Vermiform appendix (tissue), 1 donor: ENCODE measurements around a stretch of chrX.

GRCh38 chrX:115690557-115691139 is 129.7 kb downstream of the PLS3 start:
- PRO-cap, result no peak

DNA sequence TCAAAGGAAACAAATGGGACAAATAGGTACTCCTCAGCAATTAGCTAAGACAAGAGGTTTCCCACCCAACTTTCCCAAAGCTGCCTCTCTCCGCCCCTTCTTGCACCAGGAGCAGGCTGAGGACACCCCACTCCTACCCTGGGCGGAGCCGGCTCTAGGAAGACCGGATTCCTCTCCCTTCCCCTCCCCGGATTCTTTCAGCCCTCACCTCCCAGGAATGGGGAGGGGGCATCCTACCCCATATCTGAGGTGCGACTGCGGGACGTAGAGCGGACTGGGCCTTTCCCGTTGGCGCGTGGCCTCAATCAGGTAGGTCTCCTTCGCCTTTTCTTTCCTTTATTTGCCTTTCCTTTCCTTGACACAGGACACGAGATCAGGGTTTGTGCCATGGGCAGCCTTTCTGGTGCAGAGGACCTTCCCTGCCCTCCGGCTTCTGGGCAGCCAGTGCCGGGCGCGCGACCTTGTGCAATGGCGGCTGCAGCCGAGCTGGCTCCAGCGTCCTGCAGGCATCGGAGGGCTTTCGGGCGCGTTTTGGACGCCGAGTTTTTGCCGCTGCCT is 279.9 kb downstream of the PLS3 start:
- PRO-cap, result no peak

- PRO-cap, result no peak
Measured at GRCh38 chrX:115944725-115945355, 225.7 kb upstream of the AGTR2 start.

DNA sequence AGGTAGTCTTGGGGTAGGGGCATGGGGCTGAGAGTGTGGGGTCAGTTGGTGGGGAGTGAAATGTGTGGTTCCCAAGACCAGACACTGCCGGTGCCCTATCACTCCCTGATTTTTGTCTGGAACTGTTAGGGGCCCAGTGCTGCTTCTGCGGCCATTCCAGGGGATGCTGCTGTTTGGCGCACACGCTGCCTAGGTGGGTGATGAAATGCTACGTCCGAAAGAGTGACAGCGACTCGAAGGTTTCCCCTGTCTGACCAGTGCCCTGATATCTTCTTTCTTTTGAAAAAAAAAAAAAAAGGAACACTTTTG is 201.0 kb upstream of the AGTR2 start:
- PRO-cap, result no peak

- PRO-cap, result no peak
Measured at GRCh38 chrX:116009783-116010155, 160.8 kb upstream of the AGTR2 start.

- PRO-cap, result no peak
Measured at GRCh38 chrX:117299226-117299425, 817.5 kb downstream of the KLHL13 start.

GRCh38 chrX:117395374-117395578 is 721.3 kb downstream of the KLHL13 start:
- PRO-cap, result no peak

GRCh38 chrX:117985235-117985795 is 131.3 kb downstream of the KLHL13 start:
- PRO-cap, result no peak

GRCh38 chrX:118346641-118347092 is 761 bp downstream of the WDR44 start:
- PRO-cap, result bidirectional peak, plus-strand start at chrX:118346792, minus-strand start at chrX:118346703

DNA sequence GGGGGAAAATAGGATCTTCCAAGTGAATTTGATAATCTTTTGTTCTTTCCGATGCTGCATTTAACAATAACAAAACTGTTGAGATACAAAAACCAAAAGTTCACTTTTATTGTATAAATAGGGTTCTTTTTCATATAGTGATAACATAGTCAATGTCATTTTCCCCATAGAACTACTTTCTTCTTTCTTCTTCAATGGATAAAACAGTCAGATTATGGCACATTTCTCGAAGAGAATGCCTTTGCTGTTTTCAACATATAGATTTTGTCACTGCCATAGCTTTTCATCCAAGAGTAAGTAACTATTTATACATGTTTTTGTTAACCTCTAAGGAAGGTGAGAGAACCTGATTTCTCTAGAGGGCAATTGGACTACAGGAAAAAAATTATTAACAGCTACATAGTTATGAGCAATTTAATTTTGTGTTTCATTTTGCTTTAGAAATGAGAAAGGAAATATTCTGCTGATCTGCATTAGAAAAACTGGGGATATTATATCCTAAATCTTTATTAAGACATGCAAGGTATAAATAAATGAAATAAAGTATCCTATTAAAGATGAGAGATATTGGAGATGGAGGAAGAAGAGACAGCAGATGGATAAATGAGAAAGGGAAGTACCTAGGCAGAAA is 59.0 kb upstream of the DOCK11 start:
- PRO-cap, result no peak

- PRO-cap, result bidirectional peak, plus-strand start at chrX:118496699, minus-strand start at chrX:118496474
Measured at GRCh38 chrX:118496345-118496768, 742 bp downstream of the DOCK11 start.

DNA sequence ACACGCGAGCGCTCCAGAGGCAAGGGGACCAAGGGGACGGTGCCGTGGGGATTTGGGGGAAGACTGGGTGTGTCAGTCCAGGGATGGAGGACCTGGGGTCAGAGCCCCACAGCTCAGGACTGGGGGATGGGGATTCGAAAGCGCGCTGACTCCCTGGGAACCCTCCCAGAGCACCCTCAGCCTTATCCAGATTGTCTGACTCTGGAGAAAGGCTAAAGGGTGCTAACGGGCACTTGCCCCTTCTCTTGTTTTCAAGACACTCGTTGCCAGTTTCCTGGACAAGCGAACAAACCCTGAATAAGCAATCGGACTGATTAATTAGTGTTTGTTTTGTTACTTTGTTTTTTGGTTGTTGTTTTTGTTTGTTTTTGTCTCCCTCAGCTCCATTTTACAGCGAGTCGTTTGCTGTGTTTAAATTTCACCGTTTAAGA is 1.2 kb downstream of the DOCK11 start:
- PRO-cap, result unidirectional peak, plus-strand start at position 194 of the sequence

DNA sequence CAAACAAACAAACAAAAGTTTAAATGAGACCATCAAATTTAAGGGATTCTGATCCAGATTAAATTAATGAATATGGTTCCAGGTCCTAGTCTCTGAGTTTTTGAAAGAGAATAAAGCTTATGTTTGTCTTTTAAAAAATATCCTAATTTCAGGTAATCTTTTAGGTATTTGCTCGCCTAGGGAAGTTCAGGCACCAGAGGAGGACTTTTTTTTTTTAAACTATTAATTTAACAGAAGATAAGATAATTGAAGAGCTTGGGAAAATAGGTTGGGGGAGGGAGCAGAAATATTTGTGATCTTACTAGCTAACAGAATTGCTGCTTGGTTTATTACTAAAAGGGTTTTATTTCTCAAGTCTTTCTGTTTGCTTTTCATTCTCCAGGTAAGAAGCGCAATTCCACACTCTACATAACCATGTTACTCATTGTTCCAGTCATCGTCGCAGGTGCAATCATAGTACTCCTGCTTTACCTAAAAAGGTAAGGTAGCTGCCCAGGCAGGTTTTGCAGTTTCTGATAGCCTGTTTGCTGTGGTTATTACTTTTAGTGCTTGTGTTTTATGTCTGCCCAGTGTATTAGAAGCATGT is 46.2 kb downstream of the IL13RA1 start:
- PRO-cap, result no peak

- PRO-cap, result no peak
Measured at GRCh38 chrX:118853539-118854101, 30.0 kb downstream of the ZCCHC12 start.

DNA sequence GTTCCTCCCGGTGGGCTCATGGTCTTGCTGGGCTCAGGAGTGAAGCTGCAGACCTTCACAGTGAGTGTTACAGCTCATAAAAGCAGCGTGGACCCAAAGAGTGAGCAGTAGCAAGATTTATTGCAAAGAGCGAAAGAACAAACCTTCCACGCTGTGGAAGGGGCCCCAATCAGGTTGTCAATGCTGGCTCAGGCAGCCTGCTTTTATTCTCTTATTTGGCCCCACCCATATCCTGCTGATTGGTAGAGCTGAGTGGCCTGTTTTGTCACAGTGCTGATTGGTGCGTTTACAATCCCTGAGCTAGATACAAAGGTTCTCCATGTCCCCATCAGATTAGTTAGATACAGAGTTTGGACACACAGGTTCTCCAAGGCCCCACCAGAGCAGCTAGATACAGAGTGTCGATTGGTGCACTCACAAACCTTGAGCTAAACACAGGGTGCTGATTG is 53.0 kb upstream of the LONRF3 start:
- PRO-cap, result no peak

GRCh38 chrX:118988587-118989125 is 14.2 kb downstream of the LONRF3 start:
- PRO-cap, result no peak

- PRO-cap, result no peak
Measured at GRCh38 chrX:118995126-118995396, 20.6 kb downstream of the LONRF3 start.

- PRO-cap, result no peak
Measured at GRCh38 chrX:119237053-119237607, 1.0 kb downstream of the PGRMC1 start.

GRCh38 chrX:119482163-119483137 is 14.2 kb downstream of the SLC25A5 start:
- PRO-cap, result unidirectional peak, minus-strand start at chrX:119482796

- PRO-cap, result bidirectional peak, plus-strand start at chrX:119606594, minus-strand start at chrX:119606424
Measured at GRCh38 chrX:119606278-119606697, 31.9 kb downstream of the UBE2A start.